Diencephalon (tissue), 2 donors: ENCODE data around the genes KCTD1 and DSC3.

DNA sequence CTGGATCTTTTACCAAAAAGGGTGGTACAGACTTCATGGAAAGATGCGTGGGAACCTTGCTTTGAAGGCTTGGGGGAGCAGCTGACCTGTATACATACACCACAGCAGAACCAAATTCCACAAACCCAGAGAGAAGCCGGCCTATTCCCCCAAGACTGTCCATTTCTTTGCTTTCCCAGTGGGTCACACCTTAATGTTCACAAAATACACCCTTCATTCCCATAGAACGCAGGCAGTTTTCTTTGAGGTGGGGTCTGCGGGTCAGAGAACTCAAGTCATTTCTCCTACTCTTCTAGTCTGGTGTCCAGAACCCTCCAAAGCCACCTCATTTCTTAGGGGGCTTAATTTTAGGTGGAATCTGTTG lies 33.6 kb upstream of the NPC1 start:
- RAMPAGE, long total RNA, result no peak

GRCh38 chr18:23872411-23873305 lies 141.9 kb upstream of the TTC39C start:
- RAMPAGE, long total RNA, result no peak

GRCh38 chr18:23927843-23928346 lies 86.7 kb upstream of the TTC39C start:
- RAMPAGE, long total RNA, result no peak

DNA sequence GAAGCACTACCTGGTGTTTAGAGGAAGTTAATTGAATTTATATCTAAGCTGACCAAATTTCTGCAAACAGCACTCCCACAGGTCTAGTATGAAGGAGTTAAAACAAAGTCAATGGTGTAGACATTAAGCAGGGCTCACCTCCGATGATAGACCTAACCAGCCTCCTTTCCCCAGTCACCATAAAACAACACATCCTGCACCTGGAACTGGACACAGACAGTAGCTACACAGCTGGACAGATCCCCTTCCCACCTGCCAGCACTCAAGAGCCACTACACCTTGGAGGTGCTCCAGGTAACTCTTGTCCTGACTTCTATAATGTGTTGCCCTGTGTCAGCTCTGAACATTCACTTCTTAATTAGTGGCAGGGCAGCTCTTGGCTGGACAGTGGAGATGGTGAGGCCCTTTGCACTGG lies 61.7 kb upstream of the TTC39C start:
- RAMPAGE, long total RNA, result no peak

DNA sequence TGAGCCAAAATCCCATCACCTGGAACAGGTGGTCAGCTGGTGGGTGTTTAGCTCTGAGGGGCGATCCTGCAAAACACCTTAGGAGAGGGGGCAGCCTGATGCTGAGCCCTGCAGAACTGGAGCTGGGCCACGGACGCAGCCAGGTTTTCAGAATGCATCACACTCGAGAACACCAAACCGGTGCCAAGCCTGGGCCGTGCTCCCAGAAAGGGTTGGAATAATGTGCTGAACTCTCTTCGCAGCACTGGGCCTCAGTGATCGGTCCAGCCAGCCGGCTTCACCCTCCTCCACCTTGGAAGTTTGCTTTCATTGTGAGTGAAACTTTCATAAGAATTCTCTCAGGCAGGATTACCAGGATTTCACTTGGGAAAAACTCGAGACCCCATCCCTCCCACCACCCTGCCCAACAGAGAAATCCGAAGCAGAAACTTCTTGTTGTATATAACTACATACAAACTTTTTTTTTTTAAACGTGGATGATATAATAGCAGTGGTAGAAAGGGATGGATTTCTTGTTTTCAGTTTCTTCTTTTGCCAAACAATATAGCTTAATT lies 56.4 kb upstream of the TTC39C start:
- RAMPAGE, long total RNA, result no peak

DNA sequence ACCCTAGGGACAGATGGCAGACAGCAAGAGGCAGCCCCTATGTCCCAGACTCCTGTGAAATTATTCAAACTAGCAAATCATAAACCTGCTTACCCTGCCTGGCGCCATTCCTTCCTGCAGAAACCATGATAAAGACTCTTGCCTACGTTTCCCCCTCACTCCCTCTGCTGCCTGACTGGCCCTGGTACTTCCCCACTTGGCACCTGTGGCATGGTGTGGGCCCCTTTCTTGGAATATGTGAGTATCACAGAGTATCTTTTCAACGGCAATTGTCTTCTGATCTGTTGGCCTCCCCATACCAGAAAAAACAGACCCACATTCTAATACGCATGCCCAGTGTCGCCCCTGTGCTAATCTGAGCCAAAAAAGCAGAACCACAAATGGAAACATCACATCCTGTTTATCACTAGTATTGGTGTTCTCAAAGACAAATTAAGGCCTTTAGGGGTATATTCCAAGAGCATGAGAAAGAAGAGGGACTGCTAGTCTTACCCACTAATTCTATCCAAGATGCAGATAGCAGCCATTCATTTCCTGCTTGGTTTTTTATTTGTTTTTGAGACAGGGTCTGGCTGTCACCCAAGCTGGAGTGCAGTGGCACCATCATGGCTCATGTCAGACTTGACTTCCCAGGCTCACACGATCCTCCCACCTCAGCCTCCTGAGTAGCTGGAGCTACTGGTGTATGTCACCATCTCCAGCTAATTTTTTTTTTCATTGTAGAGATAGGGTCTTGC lies 44.1 kb upstream of the TTC39C start:
- RAMPAGE, long total RNA, result no peak

- RAMPAGE, long total RNA, result no peak
Measured at GRCh38 chr18:24000623-24001081, 13.9 kb upstream of the TTC39C start.

DNA sequence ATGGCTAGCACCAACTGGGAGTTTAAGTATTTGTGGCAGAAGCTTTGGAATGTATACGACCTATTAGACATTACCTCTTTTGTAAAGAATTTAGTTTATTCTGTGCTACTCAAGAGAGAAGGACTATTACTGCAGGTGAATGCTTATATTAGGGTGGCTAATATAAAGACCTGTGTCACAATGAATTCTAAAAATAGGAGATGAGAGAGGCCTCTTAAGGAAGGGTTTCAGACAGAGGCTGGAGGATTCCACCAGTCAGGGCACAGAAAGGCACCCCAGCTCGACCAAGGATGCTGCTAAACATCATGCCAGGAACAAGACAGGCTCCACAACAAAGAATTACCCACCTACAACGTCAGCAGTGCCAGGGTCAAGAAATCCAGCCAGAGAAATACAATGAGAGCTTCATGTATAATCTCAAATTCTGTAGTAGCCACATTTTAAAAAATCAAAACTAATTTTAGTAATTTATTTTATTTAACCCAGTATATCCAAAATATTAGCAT lies 60.8 kb downstream of the CABYR start:
- RAMPAGE, long total RNA, result no peak

- RAMPAGE, long total RNA, result no peak
Measured at GRCh38 chr18:25233593-25234515, 118.1 kb downstream of the ZNF521 start.

DNA sequence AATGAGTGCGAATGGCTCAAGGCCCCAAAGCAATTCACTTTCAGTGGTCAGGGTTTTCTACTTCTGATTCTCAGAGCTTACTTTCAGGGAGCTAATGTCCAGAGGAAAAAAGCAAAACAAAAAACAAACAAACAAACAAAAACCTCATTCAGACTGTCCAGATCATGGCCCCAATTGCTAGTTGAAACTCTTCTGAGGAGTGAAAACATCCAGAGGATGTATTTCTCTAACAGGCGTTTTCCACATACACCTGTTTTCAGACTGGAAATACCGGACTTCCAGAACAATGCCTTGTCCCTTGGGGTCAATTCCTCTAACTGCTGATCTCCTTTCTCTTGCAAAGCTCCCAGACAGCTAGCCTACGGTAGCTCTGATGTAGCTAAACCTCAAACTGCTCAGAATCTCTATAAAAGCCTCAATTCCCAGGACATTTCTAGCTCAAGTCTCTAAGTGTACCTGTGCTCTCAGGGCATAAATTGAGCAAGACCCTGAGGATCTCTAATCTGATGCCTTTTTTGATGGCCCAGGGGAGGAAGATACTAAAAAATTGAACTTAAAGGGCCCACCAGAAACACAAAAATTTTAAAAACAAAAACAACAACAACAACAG lies 323.5 kb upstream of the ZNF521 start:
- RAMPAGE, long total RNA, result no peak

DNA sequence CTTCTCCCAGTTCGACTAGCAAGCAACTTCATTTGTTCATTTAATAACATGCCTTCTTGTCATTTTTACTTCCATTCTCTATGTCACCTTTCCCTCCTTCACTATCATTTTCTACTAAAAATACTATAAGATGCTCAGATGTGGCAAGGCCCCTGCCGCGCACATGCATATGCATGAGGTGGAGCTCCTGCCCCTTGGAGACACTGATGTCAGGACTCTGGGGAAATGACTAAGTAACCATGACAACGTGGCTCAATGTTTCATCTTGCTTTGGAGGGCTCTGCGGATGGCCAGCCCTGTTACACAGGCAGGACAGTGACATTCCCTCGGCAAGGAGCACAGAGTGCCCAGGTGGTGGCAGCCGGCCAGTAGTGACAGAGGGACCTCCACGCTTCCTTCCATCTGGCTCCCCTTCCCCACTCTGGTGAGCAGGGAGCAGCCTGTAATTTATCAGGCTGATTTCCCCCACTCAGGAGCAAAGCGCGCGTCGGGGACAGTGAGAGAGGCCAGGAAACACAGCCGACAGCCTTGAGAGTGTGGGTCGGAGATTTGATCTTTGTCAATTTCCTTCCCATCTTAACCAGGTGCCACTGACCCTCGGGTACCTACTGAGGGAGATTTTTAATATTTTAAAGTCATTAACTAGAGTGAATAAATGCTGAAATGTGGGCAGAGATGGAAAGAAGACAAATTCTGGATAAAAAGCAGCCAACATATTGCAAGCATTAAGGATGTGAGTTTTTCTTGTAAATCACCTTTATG lies 364.0 kb downstream of the SS18 start:
- RAMPAGE, long total RNA, result no peak

DNA sequence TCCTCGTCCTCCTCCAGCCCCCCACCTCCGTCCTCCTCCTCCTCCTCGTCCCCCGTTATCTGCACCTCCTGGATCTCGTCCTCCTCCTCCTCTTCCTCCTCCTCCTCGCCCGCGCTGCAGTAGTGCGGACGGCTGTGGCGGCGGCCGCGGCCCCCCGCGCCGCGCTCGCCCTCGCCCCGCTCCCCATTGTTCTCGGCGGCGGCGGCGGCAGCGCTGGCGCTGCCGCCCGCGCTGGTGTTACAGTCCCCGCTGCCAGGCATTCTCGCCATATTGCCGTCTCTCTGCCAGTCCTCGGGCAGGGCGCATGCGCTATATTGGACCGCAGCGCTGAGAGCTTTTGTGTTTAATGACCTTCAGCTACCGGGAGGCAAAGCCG lies at the start of gene KCTD1:
KCTD1 (minus strand) TSS at position 286 of the 376 bp plus-strand sequence.
- RAMPAGE, long total RNA, result no peak

- RAMPAGE, long total RNA, result no peak
Measured at GRCh38 chr18:26655645-26655831, 107.2 kb upstream of the KCTD1 start.

- RAMPAGE, long total RNA, result no peak
Measured at GRCh38 chr18:28127211-28127686, 49.7 kb downstream of the CDH2 start.

DNA sequence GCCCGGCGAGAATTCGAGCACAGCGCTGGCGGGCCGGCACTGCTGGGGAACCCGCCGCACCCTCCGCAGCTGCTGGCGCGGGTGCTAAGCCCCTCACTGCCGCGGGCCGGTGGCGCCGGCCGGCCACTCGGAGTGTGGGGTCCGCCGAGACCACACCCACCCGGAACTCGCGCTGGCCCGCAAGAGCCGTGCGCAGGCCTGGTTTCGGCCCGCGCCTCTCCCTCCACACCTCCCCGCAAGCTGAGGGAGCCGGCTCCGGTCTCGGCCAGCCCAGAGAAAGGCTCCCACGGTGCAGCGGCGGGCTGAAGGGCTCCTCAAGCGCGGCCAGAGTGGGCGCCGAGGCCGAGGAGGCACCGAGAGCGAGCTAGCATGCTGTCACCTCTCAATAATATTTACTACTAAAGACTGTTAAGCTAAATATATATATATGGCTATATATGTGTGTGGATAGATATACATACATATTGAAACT lies 867.2 kb downstream of the DSC3 start:
- RAMPAGE, long total RNA, result no peak

GRCh38 chr18:30419311-30419806 lies 623.2 kb downstream of the DSC3 start:
- RAMPAGE, long total RNA, result no peak

GRCh38 chr18:30763619-30764102 lies 278.9 kb downstream of the DSC3 start:
- RAMPAGE, long total RNA, result no peak

DNA sequence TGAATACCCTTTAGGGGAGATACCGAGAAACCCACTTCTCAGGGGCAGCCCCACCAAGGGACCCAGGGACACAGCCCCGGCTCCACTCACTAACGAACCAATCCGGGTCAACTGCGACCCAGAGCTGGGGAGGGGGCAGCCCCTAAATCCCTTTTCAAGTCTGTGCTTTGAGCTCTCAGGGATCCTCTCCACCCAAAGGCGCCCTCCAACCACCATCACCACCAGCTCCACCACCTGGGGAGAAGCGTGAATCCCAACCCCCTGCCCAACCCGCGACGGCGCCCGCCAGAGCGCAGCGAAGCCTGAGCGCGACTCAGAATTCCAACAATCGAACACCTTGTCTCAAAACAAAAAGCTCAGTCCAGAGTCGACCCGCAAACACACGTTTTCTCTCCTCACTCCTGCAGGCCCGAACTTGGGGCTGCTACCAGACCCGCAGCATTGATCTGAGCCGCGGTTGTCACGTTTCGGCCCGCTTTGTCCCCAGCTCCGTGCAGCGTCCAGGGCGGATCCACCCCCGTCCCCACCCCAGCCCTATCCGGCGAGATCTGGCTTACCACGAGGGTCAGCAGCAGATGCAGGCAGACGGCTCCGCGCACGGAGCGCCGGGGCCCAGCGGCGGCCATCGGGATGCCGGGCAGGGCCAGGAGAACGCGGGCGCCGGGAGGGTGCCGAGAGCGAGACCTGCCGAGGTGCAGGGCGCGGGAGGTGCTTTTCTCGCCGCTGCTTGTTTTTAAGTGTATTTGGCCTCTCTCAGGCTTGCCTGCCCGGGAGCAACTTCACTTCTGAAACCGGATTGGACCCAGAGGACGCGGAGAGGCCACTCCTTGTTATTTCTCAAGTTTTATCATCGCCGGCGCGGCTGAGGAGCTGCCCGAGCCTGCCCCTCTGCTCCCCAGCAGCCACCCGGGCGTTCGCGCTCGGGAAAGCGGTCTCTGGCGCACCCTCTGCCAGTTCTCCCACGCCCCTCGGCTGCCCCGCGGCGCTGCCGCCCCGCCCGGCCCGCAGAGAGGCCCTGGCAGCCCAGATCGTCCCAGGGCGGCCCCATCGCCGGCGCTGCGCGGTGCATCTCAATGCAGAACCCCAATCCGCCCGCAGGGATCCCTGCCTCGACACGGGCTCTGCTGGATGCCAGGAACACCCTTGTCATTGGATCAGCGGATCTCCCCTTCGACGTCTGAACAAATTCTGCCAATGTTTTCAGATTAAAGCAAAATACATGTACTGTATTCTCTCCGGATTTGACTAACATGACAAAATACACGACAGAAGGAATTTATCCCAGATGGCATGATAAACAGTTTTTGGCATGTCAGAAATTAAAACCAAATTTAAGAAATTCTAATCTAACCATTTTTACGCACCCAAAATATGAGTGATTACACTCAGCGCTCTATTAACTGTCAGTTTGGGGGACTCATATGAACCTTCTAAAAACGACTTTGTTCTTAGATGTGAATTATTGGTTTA lies at the start of gene DSC3:
DSC3 (minus strand) TSS at position 708 of the 1,470 bp plus-strand sequence.
- RAMPAGE, long total RNA, result no peak

- RAMPAGE, long total RNA, result no peak
Measured at GRCh38 chr18:31099442-31099831, 2.8 kb downstream of the DSC2 start.

- RAMPAGE, long total RNA, result no peak
Measured at GRCh38 chr18:31227224-31227753, 64.6 kb upstream of the DSC1 start.